GM06990 (cell line): ENCODE results near the genes RPS21 and GATA5.

- RRBS: no CpG with 5 or more reads among the region's 11 CpGs
Measured at GRCh38 chr20:62027129-62027705, 38.5 kb downstream of the TAF4 start.

GRCh38 chr20:62104590-62105348, 17.5 kb upstream of the LSM14B start:
- RRBS: no CpG with 5 or more reads among the region's 11 CpGs

- RRBS: 5% methylated on average over 22 of the region's 63 CpGs
Measured at GRCh38 chr20:62122801-62123421, 636 bp downstream of the LSM14B start.

DNA sequence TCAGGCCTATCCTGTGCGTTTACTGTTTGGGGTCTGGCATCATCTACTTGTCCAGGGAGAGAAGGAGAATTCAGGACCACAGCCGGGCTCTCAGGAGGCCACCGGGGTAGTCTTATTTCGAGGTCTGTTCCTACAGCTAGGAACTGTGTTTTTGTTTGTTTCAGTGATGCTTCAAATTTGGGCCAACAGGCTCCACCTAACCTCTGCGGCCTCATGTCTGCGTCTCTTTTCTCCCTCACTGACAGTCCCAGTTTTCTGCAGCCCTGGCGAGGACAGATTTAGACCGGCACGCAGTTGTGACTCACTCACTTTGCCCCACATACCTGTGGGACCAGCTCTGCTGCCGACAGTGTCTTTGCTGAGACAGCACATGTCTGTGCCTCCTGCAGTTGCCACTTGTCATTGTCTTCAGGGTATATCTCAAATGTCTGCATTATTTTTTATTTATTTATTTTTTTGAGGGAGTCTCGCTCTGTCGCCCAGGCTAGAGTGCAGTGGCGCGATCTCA, 29.2 kb downstream of the OSBPL2 start:
- RRBS: no CpG with 5 or more reads among the region's 14 CpGs

GRCh38 chr20:62304391-62304702, 1.6 kb downstream of the ADRM1 start:
- RRBS: no CpG with 5 or more reads among the region's 14 CpGs

GRCh38 chr20:62321646-62321912, 18.8 kb downstream of the ADRM1 start:
- RRBS: no CpG with 5 or more reads among the region's 3 CpGs

DNA sequence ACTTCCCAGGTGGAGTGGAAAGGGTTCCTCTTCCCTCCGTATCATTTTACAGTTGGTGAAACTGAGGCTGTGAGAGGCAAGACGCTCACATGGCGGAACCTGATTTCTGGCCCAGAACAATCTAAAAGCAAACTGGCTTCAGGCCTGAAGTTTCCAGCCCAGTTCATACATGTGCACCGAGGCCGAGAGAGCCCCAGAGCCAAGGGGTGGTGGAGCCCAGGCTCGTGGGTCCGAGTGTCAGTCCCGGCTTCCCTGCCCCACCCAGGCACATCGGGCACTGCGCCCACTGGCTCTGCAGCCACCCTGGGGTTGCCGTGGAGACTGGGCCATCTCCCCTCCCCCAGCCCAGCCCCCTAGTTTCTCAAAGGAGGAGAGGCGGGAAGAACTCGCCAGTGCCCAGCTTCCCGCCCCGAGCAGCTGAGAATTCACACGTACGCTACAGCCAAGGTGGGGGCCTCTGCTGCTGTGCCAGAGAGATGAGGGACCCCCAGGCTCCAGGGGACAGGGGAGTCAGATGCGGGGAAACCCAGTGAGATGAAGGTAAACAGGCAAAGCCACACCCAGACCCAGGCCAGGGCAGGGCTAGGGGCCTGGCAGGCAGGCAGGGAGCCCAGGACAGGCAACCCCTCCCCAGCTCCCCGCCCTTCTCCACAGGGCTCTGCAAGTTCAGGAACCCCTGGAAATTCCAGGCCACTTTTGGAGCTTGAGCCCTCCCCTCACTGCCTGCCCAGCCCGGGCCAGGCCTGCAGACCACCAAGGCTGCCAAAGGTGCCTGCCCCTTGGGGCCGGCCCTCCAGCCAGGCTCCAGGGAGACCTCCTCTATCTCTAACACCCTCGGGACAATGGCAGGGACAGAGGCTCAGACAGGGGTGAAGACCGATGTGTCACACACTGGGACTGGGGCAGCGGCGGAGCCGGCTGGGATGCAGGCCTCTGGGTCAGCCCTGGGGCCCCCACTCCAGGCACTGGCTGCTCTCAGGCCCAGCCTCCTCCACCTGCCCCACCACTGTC, 6.1 kb downstream of the LAMA5 start:
- RRBS: 34% methylated on average over 2 of the region's 26 CpGs

DNA sequence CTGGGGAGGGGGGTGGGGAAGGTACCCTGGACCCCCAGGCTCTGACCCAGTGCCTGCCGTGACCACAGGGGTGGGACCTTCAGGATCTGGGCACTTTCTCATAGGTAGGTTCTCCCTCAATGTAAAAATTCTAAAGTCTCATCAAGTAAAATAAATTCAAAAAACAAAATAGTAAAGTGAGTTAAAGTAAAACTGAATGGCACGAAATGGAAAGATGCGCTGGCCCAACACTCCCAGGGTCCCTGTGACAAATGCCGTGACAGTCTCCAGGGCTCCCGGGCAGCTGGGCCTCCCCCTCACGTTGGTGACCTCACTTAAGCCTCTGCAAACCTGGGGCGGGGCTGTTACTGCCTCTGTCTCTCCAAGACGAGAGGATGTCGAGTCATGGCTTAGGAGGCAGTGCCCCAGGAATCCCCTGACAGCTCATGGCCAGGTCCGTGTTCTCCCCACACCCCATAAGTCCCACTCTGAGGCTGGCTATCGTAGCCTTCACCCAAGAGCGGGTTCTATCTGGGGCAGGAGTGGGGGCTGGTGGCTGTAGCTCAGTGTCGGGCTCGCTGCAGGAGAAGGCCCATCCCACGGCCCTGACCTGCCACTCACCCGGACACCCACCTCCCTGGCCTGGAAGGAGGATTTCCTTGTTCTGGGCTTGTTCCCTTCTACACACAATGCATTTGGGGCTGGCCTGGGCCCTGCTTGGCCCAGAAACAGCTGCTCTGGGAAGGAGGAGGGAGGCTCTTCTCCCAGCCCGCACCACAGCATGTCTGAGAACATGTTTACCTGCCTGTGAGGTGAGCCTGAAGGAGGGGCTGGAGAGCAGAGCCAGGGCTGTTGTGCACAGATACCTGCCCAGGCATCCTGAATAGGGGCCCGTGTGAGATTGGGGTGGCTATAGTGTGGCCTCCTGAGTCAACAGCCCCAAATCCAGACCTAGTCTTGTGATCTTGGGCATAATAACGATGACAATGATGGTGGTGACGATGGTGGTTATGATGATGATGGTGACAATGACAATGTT, 5.6 kb upstream of the RPS21 start:
- RRBS: no CpG with 5 or more reads among the region's 20 CpGs

DNA sequence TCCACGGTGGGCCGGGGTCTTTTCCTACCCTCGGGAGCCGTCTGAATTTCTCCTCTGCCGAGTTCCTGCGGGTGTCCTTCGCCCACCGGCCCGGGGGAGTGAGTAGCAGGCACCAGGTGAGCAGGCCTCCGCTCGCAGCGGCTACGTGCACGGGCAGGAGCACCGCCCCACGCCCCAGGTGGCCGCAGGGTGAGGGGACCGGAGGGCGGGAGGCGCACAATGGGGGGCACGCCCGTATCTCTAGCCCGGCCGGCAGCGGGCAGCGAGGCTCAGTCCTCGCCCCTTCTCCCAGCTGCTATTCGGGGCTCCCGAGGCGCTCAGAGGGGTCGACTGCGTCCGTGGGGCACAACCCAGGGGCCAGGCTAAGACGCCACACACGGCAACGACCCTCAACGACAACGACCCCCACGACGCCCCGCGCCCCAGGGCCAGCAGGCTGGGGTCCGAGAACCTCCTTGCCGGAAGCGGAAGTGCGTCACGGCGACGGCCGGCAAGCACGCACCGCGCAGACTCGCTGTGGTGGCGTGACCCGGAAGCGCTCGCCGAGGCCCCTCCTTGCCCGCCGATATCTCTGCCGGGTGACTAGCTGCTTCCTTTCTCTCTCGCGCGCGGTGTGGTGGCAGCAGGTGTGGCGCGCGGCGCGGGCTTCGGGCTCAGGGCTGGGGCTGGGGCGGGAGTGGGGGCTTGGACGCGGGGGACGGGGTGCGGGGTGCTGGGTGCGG, at the start of gene RPS21:
RPS21 (plus strand) TSS at position 593 of the 722 bp plus-strand sequence.
- RRBS: 3% methylated on average over 29 of the region's 78 CpGs

DNA sequence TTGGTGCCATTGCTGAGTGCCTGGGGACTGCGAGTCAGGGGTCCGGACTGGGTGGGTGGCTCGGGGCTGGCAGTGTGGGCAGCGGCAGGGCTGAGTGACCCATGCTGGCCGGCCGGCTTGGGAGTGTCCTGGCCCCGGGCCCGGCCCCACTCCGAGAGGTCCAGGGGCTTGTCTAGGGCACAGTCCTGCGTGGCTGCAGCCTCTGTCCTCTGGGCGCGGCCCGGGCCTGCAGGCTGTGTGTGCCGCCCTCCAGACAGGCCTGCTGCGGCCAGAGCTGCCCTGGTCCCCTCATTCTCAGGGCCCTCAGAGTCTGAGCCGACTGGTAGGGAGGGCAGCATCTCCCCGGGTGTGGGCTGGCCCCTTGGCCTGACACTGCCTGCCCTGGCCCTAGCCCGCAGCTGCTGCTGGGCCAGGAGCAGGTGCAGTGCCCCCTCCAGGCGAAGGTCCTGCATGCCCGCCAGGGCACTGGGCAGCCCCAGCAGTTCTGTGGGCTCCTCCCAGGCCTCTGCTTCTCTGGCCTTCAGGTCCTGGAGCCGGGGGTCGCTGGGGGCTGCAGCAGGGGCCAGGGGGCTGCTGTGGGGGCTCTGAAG, 6.9 kb upstream of the CABLES2 start:
- RRBS: 37% methylated on average over 16 of the region's 22 CpGs

GRCh38 chr20:62472558-62473105, 3.2 kb downstream of the GATA5 start:
- RRBS: no CpG with 5 or more reads among the region's 9 CpGs

DNA sequence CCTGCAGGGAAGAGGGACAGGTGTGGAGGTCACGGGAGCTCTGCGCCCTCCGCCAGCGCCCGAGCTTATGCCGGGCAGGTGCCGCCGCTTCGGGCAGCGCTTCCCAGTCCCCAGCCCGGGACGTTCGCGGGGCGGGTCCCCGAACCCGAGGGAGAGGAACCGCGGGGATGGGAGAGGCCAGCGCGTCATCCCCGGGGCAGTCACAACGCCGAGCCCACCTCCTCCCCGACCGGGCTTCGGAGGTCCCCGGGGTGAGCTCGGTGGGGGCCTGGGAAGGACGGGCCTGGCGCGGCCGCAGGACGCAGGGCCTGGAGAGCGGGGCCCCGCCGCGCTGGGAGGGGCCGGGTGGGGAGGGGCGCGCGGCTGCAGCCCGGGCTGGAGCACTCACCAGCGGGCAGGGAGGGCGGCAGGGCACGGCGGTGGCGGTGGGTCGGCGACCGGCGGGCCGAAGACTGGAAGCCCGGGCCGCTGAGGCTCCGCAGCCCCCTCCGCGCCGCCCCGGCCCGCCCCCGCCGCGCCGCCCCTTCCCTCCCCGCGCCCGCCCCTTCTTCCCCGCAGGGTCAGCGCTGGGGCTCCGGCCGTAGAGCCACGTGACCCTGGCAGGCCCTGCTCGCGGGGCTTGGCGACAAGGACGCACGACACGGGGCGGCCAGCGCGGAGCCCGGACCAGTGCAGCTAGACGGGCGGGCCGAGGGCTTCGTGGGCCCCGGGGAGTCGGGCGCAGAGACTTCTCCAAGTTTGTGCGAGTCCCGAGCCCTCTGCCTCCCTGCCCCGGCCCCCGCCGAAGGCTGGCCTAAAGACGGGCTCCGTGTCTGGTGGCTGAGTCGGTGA, at the start of gene GATA5:
GATA5 (minus strand) TSS at position 454 of the 831 bp plus-strand sequence.
- RRBS: 13% methylated on average over 67 of the region's 98 CpGs

DNA sequence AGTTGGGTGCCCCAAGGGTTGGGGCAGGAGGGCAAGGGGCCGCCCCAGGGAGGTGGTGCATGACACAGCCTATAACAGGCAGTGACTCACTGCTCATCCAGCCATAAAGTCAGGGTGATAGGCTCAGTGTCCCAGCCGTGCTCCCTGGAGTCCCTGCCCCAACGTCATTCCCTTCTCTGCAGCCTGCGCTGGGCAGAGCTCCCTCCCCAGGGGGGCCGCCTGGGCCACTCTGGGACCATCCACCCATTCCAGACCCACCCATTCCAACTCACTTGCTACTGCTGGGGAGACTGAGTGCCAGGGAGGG, 13.9 kb upstream of the GATA5 start:
- RRBS: no CpG with 5 or more reads among the region's 5 CpGs

DNA sequence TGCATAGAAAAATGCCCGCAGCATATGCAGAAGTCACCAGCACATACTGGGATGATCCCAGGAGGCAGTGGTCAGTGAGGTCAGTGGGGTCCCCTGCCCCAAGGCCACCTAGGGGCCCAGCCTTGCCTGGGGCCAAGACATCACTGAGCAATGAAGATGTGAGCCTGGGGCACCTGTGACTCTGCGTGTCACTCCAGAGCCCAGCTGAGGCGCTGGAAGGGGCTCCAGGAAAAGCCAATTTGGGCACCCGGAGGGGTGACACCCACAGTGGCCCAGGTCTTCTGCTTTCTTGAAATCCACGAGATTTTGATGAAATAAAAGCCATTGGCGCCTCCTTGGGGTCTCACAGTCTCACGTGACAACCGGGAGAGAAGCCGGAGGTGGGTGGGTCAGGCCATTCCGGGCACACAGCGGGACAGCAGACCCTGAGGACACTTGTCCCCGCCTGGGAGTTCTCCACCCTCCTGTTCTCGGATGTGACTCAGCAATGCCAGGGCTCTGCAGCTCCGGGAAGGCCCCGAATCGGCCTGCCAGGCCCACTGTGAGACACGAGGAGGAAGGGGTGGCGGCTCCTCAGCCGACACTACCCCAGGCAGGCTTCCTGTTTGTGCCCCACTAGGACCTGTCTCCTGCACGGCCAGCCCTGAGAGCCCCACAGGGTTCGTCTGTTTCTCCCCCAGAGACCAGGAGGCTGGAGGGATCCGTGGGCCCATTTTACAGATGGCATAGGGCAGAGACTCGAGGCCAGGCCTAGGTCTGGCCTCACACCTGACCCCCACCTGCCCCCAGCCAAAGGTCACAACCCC, 24.4 kb upstream of the SLCO4A1 start:
- RRBS: no CpG with 5 or more reads among the region's 23 CpGs

DNA sequence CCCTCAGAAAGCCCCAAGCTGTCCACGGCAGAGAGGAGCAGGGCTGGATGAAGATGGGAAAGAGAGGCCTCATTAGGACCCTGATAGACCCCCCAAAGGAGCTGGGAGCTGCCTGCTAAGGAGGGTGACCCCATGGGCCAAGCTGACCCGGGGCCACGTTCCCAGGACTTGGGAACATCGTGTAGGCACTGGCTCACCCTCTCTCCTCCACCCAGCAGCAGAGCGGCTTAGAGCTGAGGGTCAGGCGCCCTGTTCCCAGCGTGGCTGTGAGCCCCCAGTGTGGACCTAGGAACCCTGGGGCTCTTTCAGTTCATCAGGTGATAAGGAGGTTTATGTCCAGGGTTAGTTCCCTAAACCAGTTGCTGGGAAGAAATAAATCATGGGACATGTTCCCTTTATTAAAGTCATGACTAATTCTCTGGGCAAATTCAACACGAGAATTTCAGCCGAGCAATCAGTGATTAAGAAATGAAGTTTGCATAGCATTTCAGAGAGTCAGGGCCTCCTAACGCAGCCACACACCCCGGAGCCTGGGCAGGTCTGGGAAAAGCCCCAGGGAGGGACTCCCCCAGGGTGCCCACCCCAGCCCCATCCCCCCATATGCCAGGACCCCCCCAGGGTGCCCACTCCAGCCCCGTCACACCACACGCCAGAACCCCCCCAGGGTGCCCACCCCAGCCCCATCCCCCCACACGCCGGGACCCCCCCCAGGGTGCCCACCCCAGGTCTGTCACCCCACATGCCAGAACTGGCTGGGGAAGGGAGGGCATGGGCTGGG, 20.0 kb downstream of the SLCO4A1 start:
- RRBS: no CpG with 5 or more reads among the region's 15 CpGs

DNA sequence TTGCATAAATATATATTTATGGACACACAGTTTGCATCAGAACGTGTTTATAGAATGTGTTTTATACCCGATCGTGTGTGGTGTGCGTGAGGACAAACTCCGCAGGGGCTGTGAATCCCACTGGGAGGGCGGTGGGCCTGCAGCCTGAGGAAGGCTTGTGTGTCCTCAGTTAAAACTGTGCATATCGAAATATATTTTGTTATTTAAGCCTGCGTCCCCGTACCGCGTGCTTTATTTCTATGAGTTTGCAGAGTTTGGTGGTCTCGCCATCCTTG, 29.7 kb downstream of the SLCO4A1 start:
- RRBS: no CpG with 5 or more reads among the region's 12 CpGs

DNA sequence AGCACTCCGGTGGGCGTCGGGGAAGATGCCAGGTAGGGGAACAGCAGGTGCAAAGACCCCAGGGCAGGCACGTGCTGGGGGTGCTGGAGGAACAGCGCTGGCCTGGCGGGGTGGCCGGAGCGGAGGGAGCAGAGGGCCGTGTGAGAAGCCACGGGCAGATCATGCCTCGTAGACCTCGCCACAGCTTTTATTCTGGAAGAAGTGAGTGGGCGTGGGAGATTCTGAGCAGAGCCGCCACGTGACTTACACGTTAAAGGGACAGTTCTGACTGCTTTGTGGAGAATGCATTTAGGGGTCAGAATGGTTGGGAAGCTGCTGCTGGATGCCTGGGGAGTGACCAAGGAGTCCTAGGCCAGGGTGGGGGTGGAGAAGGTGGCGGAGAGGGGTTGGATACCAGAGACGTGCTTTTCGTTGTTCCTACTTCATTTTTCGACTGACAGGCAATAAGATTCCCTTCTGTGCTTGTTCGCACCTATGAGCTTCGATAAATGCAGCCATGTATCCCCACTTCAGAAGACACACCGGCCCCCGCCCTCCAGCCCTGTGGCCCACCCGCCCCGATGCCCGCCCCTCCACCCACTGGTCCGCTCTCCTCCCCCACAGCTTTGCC, 9.5 kb downstream of the NTSR1 start:
- RRBS: 71% methylated on average over 1 of the region's 28 CpGs

DNA sequence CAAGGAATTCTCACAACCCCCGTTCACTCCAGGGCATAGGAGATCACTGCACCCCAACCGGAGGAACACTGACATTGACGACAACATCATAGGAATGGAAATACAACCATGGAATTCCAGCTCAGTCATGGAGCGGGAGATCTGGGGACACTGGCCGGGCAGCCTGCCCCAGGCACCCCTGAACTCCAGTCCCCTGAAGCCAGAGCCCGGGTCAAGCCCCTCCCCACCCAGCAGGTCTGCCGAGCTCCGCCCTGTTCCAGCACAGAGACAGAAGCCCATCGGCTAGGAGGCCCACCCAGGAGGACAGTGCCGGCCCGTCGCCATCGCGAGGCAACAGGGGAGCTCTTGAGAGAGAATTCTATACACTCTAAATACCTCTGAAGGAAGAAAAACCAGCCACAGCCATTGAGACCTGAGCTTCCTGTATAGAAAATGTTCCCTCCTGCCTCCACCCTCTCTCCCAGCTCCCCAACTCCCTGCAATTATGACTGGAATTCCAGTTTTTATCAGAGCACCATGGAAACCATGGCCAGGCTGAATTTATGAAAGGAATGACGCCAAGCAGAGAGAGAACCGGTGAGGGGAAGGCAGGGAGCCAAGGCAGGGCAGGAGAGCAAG, 27.8 kb upstream of the MRGBP start:
- RRBS: 47% methylated on average over 7 of the region's 16 CpGs

- RRBS: 8% methylated on average over 2 of the region's 13 CpGs
Measured at GRCh38 chr20:62818271-62818881, 1.5 kb downstream of the COL9A3 start.

DNA sequence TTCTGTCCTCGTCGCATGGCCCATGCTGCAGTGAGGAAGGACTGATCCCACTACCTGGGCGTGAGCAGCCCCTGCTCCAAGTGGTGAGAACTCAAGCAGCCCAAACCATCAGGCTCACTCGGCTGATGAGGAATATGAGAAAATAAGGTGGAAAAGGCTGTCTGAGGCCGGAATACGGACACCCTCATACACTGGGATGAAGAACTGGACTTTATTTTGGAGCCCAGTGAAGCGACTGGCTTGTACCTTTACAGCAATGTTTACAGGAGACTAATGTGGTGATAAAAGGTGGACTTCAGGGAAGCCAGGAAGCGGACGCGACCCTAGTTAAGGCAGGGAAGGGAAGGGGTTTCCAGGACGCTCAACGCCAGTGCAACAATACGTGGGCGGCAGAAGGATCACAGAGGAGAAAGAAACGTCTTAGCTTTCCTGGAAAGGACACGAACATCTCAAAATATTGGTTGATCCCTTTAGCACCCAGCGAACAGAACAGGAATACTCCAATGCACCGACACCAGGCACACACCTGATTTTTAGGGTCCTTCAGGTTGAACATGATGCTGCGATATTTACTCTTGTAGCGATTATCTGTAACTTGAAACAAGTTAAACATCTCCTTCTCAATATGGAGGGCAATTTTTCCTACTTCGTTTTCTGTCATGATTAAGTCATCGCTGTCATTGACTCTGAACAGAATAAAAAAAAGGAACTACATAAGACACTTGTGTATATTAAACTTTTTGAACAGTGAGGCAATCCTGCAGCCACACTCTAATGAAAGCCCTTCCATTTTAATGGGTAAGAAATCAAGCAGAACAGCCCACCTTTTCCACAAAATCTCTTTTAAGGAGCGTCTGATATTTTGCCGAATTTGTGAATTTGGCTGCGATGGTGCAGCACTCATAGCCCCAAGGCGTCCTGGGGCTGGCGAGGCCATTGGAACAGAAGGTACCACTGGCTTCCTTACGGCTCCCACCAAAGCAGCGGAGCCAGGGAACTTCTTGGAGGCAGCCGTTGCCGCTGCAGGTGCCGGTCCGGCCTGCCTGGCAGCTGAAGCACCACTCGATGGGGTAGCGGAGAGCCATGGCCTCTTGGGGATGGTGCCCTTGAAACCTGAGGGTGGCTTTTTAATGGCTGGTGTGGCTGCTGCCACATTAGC, 30.2 kb downstream of the DIDO1 start:
- RRBS: no CpG with 5 or more reads among the region's 35 CpGs